Jejunum (tissue), 1 donor: ENCODE measurements around a stretch of chr3.

DNA sequence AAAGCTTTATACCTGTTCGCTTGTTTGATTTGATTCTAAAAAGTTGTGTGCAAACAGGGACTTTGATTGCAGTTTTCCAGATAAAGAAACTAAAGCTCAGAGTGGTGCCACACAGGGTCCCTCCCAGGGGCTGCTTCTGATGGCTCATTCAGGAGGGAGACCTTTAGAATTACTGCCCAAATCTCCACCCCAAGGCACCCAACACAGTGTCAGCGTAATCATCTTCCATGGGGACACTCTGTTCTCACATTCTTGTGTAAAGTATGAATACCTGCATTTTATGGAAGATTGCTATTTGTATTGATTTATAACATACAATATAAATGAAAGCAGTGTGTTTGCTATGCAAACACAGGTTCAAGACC lies 185.5 kb downstream of the FAM43A start:
- PRO-cap: no peak

DNA sequence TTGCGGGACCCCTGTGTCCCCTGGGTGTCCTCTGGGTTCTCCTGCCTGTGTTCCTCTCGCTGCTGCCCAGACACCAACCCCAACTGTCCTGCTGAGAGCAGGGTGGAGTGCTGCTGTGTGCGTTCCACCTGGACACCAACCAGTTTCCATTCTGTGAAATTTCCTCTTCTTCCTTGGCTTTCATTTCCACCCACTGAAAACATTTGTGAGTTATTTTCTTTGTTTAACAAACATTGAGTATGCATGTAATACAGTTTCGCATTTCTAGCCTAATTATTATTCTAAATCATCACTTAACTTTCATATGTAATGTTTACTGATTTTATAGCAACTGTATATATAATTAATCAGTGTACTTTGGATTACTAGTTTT lies 266.6 kb downstream of the FAM43A start:
- PRO-cap: no peak

- PRO-cap: no peak
Measured at GRCh38 chr3:195079883-195081306, 190.6 kb downstream of the XXYLT1 start.

DNA sequence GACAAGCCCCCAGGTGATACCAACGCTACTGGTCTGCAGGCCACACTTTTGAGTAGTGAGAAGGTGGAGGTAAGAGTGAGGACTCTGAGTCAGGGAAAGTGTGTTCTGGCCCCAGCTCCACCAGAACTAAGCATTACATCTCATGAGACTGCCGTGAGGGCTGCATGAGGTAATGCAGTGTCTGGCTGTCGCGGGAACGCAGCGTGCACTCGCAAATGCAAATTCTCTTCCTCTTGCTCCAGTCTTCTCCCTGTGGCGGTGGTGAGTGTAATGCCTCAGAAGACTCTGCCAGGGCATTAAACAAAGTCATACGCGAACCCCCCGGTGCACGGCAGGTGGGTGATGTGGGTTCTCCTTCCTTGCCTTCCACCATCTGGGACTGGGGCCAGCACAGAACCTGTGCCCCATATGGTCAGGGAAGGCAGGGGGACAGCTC lies 175.9 kb downstream of the XXYLT1 start:
- PRO-cap: no peak

DNA sequence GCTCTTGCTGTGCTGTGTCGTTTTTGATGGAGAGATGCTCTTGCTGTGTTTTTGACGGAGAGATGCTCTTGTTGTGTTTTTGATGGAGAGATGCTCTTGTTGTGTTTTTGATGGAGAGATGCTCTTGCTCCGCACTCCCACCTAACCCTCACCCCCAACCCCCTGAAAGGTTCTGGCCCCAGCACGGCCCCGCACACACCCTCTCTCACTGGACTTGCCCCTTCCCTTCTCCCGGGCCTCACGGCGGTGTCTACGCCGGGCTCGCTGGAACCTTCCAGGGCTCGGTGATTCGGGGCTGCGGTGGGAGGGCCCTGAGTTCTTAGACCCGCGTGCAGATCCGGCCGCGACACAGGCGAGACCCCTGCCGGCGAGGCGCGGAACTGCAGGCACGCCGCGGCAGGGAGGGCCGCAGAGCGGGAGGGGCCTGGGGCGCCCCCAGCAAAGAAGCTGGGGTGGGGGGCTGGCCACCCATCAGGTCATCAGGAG lies 164.7 kb downstream of the XXYLT1 start:
- PRO-cap: no peak

DNA sequence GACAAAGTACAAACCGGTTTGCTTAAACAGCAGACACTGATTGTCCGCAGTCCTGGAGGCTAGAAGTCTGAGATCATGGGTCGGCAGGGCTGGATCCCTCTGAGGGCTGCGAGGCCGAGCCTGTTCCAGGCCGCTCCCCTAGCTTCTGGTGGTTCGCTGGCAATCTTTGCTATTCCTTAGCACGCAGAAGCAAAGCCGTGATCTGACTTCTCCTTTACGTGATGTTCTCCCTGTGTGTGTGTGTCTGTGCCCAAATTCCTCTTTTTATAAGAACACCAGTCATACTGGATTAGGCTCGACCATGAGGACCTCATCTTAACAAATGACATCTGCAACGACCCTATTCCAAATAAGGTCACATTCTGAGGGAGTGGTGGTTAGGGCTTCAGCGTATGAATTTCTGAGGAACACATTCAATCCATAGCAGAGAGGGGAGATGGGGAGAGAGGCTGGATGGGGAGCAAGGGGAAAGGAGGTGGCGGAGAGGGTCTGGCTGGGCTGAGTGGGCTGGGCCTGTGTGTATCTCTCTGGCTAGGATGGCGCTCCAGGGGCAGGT lies 159.9 kb downstream of the XXYLT1 start:
- PRO-cap: no peak

- PRO-cap: no peak
Measured at GRCh38 chr3:195292071-195292664, 21.2 kb upstream of the XXYLT1 start.

GRCh38 chr3:195630293-195630719 lies 46.6 kb upstream of the APOD start:
- PRO-cap: no peak

DNA sequence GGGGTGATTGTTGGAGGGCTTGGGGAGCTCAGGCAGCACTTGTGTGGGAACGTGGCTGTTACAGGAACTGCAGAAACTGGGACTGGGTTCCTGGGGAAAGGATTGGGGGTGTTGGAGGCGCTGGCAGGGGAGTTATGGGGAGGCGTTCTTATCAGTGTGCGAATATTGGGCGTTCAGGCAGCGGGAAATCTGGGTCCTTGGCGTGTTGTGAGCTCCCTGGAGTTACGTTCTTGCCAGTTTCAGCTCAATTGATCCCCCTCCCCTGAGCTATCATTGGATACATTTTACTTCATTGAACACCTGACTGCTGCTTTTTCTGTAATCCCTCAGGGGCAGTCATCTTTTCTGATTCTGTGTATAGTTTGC lies 52.9 kb upstream of the APOD start:
- PRO-cap: no peak

DNA sequence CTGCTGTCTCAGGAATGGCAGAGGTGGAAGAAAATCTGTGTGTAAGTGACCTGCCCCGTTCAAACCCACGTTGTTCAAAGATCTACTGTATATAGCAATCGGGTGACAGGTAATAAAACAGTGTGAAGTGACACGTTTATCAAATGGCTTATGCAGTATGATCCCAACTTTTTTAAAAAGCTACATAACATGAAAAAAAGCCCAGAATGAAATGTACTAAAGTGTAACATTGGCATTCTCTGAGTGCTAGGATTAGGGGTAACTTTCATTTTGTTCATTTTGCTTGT lies 16.6 kb upstream of the MUC4 start:
- PRO-cap: no peak

DNA sequence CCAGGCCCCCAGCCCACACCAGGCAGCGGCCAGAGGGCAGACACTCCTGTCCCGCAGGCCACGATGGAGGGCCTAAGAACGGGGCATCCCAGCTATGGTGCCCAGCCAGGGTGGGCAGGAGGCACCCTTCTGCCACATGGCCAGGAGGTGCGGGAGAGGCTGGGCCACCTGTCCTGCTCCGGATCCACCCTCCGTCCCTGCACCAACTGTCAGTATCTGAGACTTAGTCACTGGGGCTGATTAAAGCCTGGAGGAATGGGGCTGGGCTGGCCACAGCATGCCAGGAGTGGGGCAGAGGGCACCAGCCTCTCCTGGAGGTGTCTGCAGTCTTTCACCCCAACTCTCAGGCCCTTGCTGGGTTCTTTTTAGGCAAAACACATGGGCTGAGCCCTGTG lies 37.9 kb downstream of the TNK2 start:
- PRO-cap: no peak

DNA sequence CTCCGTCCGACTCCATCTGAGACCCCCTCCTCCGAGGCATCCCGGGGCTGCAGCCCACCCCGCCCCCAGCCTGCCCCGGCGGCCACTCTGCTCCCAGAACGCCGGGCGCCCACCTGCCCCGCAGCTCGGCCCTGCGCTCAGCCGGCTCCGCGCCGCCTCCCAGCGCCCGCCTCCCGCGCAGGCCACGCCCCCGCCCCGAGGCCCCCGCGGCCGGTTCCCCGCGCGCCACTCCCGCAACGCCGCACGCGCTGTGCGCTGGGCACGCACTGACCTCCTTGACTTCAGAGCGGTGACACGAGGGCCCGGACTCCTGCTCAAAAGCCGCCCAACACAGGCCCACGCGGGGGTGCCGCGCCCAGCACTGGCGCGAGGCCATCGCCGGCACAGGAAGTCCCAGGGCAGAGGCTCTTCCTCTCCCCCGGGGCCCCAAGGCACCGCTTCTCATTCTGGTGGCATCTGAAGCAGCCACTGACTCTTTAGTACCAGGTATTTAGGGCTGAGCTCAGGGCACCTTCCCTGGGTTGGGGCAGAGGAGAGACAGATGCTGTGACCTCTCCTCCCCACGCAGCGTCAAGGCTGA lies 12.5 kb downstream of the TNK2 start:
- PRO-cap: bidirectional peak, plus-strand start at position 213 of the sequence, minus-strand start at position 133 of the sequence

- PRO-cap: no peak
Measured at GRCh38 chr3:195943705-195944464, 35.5 kb upstream of the TNK2 start.

DNA sequence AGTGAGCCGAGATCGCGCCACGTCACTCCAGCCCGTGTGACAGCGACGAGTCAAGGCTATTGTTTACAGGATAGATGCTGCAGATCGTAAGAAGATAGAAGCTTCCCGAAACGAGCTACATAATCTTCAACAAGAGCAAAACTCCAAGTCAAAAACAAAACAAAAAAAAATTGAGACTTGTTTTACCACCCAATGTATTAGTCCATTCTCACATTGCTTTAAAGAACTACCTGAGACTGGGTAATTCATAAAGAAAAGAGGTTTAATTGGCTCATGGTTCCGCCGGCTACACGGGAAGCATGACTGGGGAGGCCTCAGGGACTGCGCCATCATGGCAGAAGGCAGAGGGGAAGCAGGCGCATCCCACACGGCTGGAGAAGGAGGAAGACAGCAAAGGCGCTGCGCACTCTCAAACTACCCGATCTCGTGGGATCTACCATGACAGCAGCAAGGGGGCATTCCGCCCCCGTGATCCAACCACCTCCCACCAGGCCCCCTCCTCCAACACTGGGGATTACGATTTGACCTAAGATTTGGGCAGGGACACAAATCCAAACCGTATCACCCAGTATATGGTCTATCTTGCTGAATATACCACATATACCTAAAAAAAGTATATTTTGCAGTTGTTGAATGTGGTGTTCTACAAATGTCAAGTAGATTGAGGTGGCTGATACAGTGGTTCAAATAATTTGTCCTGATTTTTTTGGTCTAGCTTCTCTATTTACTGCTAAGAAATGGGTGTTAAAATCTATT lies 36.6 kb downstream of the TFRC start:
- PRO-cap: no peak

- PRO-cap: no peak
Measured at GRCh38 chr3:196096331-196096998, 14.6 kb upstream of the TFRC start.

- PRO-cap: no peak
Measured at GRCh38 chr3:196339829-196340182, 1.6 kb upstream of the TM4SF19 start.

- PRO-cap: no peak
Measured at GRCh38 chr3:196355493-196356221, 17.5 kb upstream of the TM4SF19 start.

DNA sequence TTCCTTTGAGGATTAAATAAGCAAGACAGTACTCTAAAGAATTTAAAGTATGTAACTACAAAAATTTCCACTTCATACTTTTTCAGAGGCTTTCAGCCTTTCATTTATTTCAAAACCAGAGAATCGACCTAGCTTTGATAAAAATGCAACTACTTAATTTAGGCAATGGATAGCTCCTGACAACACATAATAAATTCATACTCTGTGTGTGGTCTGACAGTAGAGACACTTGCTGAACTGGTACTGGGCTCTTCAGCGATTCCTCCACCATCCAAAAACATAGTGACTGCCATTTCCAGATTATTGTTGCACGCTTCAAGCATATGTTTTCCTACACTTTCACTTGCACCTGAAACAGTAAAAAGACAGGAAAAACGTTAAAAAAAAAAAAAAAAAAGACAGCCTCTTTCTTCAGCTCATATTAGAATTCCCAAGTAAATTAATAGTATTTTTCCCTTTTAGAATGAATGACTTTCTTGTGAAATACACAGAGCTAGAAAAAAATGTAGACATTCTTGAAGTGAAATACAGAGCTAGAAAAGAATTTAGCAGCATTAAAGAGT lies 25.1 kb downstream of the UBXN7 start:
- PRO-cap: no peak

GRCh38 chr3:196496166-196496846 lies 7.3 kb downstream of the RNF168 start:
- PRO-cap: no peak

DNA sequence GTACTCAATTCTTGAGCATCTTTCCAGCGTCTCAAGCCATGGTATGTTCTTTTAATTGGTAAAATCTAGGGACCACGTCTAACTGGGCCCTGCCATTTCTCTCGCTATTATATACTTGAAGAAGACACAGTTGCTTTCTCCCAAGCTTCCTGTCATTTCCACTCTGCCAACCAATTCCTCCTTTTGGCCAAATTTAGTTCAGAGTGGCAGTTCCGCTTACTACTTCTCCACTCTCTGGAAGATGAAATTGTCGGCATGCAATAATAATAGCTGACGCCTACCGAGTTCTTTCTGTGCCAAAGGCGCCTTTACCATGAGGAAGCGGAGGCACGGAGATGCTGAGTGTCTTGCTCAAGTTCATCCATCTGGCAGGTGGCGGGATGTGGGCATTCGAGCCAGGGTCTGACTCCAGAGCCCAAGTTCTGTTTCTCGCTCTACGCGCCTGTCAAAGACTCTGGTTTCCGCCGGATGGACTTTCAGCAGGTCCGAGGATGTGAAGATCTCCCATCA lies 14.6 kb upstream of the NRROS start:
- PRO-cap: no peak